Epithelial cell of prostate (primary cell): ENCODE data around the genes HNRNPCL1 and PRAMEF13.

DNA sequence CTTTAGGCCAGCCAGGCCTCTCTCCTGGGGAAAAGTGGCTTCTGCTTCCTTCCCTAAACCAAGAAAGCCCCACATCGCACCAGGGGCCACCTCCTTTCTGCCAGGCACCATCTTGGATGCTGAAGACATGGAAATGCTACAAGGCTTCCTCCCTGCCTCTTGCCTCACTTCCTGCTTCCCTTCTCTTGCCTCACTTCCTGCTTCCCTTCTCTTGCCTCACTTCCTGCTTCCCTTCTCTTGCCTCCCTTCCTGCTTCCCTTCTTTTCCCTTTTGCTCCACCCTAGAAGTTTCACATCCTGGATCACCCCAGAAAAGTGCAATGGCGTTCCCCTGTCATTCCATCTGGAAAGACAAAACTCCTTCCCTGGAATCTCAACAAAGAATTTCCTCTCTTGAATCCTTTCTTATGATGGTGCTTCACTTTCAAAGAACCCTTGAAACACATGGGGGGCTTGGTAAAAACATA is 18.7 kb downstream of the TNFRSF8 start:
- RRBS, result no CpG with 5 or more reads among the region's 2 CpGs

GRCh38 chr1:12143195-12144462 is 23.2 kb upstream of the TNFRSF1B start:
- RRBS, result no CpG with 5 or more reads among the region's 34 CpGs

GRCh38 chr1:12158688-12159191 is 8.1 kb upstream of the TNFRSF1B start:
- RRBS, result no CpG with 5 or more reads among the region's 14 CpGs

DNA sequence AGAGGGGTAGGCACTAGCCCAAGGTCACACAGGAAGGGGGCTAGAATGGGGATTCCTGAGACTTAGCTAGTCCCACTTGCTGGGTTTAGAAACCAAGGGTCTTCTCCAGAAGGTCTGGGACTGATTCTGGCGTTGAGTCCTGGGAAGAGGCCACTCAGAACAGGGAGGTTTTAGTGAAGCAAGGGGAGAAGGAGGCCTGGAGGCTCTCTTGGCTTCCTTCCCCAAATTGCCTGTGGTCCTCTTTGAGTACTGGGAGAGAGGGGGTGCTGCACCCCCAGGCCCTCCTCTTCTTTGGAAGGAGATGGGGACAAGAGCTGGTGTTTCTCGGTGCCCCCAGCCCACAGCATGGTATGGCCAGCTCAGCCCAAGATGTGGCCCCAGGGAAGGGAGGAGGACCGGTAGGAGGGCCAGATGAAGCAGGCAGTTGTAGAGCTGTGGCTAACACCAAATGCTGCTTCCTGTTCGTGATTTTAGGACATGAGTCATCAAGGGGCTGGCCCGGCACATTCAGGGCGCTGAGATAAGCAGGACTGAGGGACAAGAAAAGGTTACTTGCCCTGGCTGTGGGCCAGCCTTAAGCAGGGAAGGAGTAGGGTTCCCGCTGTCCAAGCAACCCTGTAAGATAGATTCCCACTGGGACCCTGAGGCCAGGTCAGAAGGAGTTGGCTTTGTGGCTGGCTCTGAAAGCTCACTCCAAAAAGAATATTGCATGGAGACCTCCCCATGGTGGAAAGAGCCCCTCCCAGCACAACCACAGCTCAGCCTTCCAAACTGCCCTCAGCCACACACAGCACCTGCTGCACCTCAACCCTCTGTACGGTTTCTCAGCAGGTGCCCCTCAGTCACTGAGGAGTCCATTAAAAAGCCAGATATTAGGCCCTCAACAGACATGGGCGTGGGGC is 5.0 kb upstream of the TNFRSF1B start:
- RRBS, result 1% methylated on average over 2 of the region's 9 CpGs

DNA sequence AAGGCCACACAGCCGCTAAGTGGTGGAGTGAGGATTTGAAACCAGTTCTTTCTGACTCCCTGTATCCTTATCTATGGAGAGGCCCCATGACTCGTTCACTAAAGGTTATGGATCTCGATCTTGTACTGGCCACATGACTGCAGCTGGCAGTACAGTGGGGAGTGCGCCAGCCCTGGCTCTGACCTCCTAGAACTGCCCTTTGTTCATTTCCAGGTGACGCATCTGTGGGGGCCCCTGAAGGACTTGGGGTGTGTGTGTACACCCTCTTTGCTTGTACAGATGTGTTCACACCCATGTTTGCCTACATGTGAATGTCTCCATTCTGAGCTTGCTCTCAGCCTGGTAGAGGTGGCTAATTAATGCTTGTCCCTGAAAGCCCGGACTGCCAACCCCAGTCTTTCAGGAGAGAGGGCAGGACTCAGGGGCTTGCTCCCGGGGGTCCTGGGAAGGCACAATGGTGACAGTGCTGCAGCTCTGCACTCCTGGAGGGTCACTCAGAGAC is 19.8 kb downstream of the TNFRSF1B start:
- RRBS, result 68% methylated on average over 2 of the region's 7 CpGs

GRCh38 chr1:12209306-12209587 is 20.6 kb upstream of the VPS13D start:
- RRBS, result no CpG with 5 or more reads among the region's 6 CpGs

- RRBS, result no CpG with 5 or more reads among the region's 12 CpGs
Measured at GRCh38 chr1:12293369-12293957, 63.6 kb downstream of the VPS13D start.

DNA sequence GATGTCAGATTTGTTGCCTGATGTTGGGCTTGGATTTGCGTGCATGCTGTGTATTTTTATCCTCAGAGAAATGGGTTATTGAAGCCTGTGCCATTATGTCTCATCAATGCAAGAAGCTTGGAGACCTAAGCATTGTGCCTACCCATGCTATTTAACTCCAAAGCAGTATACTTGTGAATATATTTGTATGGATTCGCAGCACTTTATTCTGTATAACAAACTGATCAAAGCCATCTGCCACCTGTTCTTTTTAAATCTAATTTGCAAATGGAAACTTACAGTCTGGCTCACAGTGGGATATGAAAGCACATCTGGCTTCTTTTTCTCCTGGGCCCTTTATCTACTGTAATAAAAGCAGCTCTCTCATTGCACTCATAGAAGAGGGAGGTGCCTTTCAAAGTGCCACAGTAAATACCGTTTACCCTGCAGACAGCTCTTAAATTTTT is 109.9 kb downstream of the VPS13D start:
- RRBS, result no CpG with 5 or more reads among the region's 3 CpGs

GRCh38 chr1:12386013-12386741 is 156.3 kb downstream of the VPS13D start:
- RRBS, result no CpG with 5 or more reads among the region's 3 CpGs

- RRBS, result no CpG with 5 or more reads among the region's 3 CpGs
Measured at GRCh38 chr1:12409602-12410219, 179.9 kb downstream of the VPS13D start.

DNA sequence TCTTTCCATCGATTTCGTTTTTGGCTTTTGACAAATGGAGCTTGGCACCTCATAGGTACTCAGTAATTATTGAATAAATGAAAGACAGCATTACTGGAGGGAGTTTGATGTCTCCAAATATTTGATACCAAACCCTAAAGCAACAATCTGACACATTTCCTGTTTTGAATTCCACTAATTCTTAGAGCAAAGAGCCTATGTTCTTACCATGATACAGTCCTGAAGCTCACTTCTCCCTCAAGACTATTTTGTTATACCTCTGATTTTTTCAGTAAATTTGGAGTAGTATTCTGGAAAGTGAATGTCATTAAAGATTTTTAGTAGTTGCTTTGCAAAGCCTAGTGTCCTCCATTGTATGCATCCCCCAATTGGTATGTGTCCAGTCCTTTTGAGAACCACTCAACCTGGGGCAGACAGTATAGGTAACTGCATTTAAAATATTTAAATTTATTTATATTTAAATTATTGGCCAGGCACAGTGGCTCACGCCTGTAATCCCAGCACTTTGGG is 162.8 kb downstream of the DHRS3 start:
- RRBS, result no CpG with 5 or more reads among the region's 3 CpGs

GRCh38 chr1:12525545-12525889 is 92.5 kb downstream of the DHRS3 start:
- RRBS, result no CpG with 5 or more reads among the region's 3 CpGs

DNA sequence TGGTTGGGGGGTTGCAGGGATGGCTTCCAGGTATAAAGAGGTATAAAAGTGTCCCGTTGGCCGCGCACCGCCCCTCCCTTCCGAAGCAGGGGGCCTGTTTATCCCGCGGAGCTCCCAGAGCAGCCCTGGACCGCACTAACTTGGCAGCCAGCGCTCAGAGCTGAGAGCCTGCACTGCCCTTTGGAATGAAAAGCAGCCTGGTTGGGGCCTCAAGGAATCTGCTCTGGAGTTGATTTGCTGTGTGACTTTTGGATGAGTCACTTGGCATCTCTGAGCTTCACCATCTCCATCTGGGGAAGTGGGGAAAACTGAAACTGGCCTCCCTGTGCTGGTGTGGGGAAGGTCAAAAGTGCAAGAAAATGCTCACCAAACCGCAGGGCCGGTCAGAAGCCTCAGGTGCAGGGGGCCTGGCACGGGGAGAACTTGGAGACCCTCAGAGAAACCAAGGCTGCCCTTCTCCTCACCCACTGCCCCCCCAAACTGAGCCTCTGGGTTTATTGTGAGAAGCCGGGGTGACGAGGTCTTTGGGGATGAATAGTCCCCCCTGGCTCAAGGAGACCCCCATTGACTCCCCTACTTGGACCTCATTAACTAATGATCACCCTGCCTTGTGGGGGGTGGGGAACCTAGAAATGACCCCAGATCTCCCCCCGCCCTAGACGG is 21.4 kb downstream of the DHRS3 start:
- RRBS, result no CpG with 5 or more reads among the region's 16 CpGs

DNA sequence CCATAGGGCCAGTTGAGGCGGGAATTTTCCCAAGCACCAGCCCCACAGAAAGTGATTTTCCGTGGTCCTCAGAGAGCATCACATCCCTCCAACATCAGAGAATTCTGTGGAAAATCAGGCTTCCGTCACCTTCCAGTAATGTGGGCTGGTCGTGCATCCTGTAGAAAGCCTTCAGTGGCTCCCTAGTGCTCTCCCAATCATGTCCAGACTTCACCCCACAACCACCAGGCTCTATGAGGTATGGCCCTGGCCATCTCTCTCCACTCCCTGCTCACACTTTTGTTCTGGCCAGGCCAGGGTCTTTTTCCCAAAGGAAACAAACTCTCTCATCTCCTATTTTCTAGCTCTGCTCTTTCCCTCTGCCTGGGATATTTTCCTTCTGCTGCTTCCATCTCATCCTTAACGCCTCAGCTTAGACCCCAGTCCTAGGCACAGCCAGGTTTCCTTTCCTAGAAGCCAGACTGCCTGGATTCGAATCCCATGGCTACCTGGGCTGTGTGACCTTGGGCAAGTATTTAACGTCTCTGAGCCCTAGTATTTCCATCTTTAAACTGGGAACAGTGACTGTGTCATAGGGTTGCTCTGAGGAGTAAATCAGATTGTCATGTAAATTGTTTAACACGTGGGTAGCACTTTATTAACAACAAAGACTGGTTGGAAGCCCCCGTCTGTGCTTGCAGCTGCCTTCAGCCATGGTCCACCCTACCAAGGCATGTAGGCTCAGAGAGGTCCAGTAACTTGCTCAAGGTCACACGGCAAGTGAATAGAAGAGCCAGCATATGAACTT is 18.5 kb downstream of the DHRS3 start:
- RRBS, result no CpG with 5 or more reads among the region's 10 CpGs

DNA sequence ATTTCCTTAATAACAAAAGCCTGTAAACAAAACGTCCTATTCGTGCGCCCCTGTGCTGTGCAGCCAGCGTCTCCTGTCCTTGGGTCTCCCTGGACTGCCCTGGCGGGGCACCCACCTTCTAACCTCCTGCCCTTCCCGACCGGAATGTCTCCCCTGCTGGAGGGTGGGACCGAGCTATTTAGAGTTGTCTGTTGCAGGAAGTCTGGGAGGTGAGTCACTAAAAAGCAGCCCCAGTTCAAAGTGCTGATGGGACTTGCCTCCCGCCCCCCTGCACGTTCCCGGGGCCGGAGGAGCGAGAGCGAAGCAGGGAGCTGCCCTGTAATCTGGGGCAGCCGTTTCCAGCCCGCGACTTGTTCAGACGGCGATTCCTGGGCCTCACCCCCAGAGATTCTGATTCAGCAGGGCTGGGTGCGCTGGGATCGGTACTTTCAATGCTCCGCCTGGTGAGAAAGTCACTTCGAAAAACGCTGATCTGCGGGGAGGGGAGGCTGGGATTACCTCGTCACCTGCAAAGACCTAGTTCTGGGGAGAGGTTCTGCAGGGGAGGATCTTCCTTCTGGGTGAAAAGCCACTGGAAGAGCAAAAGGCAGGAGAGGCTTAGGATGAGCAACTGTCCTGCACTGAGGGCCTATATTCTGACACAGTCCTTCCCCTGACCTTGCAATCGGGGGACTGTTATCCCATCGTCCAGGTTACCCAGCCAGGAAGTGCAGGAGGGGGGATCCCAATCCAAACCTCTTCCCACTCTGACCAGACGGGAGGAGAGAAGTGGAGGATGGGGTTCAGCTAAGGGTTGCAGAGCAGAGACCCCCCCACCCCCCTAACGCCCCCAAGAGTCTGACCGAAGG is 1.2 kb upstream of the DHRS3 start:
- RRBS, result no CpG with 5 or more reads among the region's 31 CpGs

GRCh38 chr1:12848607-12849037 is at the start of gene HNRNPCL1:
TSS of gene HNRNPCL1 (minus strand) at chr1:12848720.
- RRBS, result no CpG with 5 or more reads among the region's 7 CpGs

GRCh38 chr1:13201130-13201831 is at the start of gene PRAMEF13:
TSS of gene PRAMEF13 (minus strand) at chr1:13201409.
- RRBS, result no CpG with 5 or more reads among the region's 7 CpGs

- RRBS, result no CpG with 5 or more reads among the region's 18 CpGs
Measured at GRCh38 chr1:13699347-13699877, 576 bp upstream of the PRDM2 start.

DNA sequence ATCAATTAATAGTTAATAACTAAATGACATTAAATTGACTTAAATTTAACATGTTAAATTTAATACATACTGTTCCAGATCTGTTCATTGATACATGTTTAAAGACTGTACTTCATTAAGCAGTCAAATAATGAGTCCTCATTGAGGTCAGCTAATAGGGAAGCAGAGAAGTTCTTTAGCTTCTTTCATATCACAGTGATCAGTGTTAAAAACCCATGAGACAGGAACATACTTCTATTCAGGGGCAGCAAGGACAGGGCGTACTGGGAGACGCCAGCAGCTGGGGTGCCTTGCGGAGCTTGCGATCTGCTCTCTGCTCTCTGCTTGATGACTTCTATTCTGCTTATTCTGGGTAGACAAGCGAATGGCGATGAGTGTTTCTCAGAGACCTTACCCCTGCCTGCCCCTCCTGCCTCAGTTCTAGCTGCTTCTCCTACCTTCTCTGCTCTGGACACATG is 26.7 kb downstream of the PRDM2 start:
- RRBS, result no CpG with 5 or more reads among the region's 6 CpGs

DNA sequence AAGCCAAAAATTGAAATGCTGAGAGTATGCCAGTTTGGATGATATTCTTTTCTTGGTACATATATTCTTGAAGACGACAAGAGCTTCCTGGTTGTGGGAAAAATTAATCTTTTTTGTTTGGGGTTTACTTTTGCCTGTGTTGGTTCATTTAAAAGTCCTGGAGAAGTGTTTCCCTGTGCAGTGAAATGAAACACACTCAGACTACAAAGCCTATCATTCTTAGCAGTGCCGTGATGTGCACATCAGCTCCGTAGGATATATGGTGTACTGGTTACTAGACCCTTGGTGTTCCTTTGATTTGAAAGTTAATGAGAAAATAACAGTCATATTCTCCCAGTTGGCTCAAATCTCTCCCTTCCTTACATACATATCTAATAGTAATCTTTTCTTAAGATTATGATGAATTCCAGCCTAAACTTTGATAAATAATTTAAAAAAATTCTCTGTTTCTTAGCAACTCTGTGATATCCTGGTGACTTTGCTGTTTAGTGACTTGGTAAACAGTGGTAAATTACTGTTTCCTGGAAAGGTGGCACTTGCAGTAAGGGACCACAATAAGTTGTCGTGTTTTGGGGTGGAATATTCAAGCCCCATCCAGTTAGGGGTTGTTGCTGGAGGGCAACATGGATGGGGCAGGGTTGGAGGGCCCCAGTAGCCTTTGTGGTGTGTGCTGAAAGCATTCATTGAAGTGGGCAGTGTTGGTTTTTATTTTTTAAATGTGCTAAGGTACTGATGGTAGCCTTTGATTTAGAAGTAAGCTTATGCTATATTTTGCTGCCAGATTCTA is 30.1 kb downstream of the PRDM2 start:
- RRBS, result no CpG with 5 or more reads among the region's 4 CpGs